Skin of body (tissue), 2 donors: ENCODE results near the gene RTN4IP1.

DNA sequence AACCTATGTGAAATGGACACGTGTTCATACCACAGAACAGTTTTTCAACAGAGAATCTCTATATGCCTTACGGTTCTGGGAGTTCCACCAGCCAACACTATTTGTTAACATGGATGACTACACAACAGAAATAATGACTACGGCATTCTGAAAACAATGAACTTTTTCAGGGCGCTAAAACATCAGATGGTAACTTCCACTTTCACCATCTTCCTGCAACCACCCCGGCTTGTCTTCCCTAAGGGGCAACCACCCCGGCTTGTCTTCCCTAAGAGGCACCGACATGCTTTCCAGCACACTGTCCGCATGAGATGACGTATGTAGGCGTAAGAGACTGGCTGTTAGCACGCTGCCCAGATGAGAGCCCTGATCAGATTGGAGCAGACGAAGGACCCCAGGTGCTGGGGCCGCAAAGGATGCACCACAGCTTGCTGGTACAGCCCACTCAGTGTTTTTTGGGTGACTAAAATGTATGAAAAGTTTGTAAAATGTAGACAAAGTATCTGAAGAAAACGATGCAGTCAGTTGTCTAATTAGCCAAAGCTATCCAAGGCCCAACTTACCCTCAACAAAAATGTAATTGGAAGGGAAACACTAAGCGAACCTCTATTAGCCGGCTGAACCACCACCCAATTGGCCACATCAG is 29.3 kb downstream of the ASCC3 start:
- RAMPAGE, long total RNA: no peak

DNA sequence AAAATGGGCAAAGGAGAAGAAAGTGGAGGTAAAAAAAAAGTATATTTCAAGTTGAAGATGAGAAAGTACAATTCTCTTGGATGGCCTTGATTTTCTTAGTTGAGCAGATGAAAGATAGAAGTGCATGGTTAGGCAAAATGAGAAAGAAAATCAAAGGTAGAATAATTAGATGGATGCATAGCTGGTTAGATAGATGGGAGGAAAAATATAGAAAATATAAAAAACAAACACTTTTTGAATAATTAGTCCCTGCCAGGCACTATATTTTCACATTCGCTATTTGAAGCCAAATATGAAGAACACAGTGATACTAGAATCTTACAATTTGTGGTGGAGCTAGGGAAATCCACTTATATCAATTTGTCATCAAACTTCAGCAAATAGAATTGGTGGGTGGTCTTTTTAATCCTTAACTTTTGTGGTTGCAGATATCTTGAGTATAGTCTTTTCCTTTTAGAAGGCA is 588.3 kb downstream of the GRIK2 start:
- RAMPAGE, long total RNA: no peak

DNA sequence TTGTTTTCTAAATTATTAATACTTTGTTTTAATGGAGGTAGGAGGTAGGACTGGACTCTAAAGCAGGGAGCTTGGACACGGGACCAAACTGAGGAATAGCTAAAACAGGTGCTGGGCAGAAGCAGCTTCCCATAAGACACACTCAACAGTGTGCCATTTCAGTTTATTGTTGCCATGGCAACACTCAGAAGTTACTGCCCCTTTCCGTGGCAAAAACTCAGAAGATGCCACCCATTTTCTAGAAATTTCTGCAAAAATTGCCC is 1405.1 kb downstream of the HACE1 start:
- RAMPAGE, long total RNA: no peak

- RAMPAGE, long total RNA: no peak
These were observed 219.1 kb downstream of the HACE1 start for GRCh38 chr6:104640575-104641155.

DNA sequence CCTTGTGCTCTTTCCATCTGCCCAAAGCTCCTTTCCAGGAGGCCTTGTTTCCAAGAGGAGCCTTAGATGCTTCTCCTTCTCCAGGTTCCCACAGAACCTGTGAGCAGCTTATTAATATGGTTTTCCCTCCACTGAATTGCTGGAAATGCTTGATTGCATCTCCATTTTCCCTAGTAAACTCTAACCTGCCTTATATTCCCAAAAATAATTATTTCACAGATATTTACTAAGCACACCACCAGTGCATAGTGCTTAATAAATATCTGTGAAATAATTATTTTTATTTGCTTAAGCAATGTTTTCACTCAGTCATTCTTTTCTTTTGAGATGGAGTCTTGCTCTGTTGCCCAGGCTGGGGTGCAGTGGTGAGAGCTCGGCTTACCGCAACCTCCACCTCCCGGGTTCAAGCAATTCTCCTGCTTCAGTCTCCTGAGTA is 95.6 kb downstream of the PREP start:
- RAMPAGE, long total RNA: no peak

GRCh38 chr6:105483430-105484027 is 80.6 kb upstream of the PREP start:
- RAMPAGE, long total RNA: no peak

- RAMPAGE, long total RNA: no peak
These were observed 81.8 kb upstream of the PREP start for GRCh38 chr6:105484642-105485034.

GRCh38 chr6:105643910-105644382 is 241.1 kb upstream of the PREP start:
- RAMPAGE, long total RNA: no peak

- RAMPAGE, long total RNA: no peak
These were observed 305.0 kb upstream of the PRDM1 start for GRCh38 chr6:105781172-105781591.

DNA sequence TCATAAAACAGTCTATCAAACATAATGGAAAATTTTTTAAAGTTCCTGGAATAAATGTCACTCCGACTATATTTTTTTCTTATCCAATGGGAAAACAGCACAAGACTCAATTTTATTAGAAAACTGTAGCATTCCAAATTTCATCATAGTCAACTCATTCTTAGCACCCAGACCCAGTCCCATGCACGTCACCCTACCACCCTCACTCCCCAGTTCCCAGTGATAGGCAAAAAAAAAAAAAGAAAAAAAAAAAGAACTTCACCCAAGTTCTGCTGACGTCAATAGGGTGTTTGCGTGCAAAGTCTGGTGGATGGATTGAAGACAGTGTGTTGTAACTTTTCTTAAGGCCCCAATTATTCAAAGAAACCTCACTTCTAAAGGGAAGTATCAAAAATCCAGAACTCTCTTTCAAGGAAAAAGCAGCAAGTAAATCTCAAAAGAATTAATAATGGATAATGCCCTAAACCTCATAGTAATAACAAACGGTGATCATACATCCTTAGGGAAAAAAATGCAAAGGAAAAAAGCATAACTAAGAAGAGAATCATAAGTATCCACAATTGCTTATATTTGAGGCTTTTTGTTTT is 213.8 kb upstream of the PRDM1 start:
- RAMPAGE, long total RNA: no peak

DNA sequence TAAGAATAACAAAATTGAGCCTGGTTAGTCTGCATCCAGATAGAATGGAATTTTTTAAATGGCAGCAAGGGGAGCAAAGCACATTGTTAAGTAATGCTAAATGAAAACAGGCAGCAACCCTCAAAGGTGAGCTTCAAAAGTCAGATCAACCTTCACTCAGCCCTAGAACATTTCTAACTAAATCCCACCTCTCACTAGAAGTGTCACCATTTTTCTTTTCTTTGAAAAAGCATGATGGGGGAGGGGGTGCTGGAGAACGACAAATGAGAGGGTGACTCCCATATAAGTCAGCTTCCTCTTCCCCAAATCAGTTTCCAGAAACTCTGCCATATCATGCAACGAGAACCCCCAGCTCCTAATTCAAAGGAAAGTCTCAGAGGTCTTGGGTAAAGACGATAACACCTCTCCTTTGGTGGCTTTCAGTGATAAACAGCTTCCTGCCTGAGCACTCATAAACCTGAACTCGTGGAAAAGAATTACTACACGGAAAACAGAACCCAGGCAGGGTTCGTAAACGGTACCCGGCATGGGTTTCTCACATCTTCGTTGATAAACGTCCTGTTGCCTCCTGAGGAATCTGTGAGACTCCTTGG is 186.1 kb upstream of the PRDM1 start:
- RAMPAGE, long total RNA: no peak

DNA sequence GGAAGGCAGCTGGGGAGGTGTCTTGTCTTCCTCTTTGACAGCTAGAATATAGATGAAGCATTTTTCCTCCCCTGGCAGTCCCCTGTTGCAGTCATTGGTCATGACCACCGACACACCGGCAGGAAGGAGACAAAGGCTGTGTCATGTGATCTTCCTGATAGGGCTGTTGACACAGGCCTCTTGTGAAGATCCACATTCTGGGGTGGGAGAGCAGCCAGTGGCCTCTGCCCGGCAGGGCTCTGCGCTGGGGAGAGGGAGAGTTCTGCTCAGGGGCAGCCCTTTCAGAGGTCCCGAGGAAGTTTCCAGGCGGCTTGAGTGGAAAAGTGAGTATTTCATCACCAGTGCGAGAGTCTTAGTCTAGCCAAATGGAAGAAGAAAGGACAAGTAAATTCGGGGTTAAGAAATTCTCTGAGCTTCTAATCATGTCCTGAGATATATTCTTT is 39.6 kb upstream of the PRDM1 start:
- RAMPAGE, long total RNA: no peak

DNA sequence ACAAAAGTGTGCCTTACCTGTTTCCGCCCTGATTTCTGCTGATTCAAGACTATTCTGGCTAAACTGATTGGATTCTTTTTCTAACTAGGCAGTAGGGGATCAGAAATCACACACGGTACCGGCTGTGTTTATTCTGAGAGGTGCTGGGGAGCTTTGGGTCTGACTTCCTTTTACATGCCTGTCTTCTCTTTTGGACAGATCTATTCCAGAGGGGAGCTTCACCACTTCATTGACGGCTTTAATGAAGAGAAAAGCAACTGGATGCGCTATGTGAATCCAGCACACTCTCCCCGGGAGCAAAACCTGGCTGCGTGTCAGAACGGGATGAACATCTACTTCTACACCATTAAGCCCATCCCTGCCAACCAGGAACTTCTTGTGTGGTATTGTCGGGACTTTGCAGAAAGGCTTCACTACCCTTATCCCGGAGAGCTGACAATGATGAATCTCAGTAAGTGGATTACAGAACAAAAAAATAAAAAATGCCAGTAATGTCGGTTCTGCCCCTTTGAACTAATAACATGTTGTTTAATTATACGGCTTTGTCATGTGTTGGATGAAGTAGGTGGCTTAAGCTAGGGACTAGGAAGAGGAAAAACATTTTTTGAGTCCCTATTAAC is 13.1 kb downstream of the PRDM1 start:
- RAMPAGE, long total RNA: no peak

DNA sequence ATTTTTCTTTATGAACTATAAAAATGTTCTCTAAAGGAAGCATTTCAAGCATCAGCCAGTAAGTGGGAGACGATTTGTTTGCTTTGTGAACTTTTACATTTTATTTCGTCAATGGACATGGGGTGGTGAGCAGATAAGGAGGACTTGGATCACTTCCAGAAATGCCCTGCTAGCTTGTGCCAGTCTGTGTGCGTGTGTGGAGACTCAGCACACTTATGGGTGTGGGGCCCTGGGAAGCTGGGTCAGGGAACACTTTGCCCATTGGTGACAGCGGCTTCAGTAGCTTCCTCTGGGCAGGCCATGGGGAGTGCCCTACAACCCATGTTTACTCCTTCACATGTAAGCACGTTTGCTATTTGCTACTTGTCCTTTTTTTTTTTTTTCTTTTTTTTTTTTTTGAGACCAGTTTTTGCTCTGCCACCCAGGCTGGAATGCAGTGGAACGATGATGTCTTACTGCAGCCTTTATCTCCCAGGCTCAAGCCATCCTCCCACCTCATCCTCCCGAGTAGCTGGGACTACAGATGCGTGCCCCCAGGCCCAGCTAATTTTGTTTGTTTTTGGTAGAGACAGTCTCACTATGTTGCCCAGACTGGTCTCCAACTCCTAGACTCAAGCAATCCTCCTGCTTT is 24.1 kb downstream of the PRDM1 start:
- RAMPAGE, long total RNA: no peak

- RAMPAGE, long total RNA: no peak
These were observed 87.4 kb downstream of the CRYBG1 start for GRCh38 chr6:106447794-106448531.

DNA sequence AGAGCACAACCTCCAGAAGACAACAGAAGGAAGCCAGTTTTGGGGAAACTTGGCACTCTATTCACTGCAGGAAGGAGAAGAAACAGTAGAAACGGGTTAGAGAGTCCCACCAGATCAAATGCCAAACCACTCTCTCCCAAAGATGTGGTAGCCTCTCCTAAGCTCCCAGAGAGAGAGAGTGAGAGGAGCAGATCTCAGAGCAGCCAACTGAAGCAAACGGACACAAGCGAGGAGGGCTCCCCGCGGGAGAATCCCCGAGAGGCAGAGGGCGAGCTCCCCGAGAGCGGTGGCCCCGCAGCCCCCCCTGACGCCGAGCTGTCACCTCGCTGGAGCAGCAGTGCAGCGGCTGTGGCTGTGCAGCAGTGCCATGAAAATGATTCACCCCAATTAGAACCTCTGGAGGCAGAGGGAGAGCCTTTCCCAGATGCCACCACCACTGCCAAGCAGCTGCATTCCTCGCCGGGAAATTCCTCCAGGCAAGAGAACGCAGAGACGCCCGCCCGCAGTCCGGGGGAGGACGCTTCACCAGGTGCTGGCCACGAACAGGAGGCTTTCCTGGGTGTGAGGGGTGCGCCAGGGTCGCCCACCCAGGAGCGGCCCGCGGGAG is 117.8 kb downstream of the RTN4IP1 start:
- RAMPAGE, long total RNA: no peak

DNA sequence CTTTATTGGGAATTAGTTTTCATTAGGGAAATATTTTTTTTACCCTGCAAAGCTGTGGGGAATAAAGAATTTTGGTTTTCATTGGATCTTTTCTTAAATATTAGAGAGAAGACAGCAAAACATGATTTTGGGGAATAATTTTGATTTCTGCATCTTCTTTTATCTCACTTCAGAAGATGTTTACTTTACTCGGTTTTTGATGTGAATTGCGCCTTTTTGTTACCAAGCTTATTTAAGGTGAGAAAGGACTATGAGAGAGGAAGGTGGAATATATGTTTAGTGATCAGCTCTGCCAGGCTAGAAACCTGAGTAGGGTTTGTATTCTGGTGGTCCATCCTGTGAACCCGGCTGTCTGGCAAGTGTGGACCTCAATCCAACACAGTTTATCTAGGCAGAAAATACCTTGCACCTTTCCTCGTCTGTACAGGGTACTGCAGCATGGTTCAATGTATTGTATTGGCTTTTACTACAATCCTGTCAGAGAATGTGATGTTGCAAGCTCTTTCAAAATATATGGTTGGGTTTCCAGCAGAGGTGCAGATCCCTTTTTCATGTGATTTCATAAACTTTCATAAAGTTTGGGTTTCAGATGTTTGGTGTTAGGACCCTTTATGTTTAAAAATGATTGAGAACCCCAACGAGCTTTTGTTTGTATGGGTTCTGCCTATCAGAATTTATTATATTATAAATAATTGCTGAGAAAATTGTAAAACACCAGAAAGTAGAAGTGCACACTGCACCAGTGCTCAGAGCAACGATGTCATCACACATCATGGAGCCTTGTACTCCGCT is 106.8 kb downstream of the RTN4IP1 start:
- RAMPAGE, long total RNA: no peak

DNA sequence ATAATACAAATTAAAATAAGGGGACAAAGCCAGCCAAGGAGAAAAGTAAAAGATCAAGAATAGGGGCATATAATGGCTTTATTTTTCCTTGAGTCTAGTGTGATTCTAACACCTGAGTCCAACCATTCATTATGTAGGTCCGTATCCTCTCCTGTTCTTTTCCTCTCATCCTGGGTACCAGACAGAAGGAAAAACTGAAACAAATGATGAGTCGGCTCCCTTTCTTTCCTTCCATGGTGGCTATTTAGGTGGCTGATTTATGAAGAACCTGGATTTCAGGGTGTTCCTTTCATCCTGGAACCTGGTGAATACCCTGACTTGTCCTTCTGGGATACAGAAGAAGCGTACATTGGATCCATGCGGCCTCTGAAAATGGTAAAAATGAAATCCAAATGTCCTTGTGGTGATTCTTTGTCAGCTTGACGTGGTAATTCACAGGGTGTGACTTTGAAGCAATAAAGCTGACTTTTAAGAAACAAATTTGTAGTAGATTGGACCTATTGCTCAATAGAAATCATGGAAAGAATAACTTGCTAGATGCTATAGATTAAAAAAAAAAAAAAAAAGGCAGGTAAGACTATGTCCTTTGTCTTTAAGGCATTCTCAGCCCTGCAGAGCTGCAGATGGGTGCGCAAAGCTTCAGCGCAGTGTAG is 90.0 kb downstream of the RTN4IP1 start:
- RAMPAGE, long total RNA: no peak

DNA sequence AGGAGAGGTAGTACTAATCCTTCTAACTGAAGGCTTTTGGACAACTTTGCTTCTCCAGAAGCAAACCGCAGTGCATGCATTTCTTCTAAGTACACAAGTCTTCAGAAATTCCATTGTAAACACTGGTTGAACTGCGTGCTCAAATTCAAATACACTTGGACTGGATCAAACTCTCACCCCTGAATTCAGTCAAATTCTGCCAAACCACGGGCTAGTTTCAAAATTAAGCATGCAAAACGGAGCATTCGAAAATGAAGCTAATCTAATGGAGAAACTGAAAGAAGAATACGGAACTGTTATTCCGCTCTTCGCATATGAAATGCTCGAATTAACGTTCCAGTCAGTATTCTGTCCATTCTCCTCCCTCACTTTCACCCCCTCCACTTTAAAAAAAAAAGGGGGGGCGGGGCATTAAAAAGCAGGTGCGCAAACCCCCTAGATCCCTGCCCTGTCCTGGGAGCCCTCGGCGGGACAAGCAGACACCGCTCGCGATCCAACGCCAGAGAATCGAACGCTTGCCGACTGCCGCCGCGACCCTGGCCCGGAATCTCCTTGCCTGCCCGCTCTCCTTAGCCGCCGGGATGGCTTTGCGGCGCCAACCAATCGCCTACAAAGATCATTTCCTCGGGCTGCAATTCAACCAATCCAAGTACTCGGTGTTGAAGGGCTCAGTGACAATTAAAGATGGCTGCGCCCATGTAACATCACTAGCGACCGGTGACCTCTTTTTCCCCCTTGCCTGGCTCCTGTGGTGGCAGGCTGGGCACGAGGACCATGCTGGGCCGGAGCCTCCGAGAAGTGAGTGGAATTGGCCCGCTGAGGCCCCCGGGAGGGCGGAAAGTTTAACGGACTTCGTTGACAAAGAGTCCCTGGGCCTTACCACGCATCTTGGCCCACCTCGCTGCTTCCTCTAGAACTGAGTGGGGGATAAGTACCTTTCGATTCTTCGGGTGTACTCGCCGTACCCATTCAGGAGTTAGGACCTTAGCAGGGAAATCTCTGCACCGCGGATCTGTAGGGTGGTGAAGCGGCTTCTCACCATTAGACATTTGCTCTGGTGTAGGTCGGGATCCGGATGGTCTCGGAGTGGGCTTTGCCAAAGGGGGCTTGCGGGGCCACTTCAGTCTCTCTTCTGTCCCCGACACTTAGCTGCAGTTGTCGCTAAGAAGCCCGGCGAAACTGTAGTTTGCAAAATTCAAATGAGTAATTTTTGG is at the start of gene RTN4IP1:
Gene RTN4IP1 (minus strand): TSS at position 591 of the 1,214 bp plus-strand sequence.
- RAMPAGE, long total RNA: no peak

DNA sequence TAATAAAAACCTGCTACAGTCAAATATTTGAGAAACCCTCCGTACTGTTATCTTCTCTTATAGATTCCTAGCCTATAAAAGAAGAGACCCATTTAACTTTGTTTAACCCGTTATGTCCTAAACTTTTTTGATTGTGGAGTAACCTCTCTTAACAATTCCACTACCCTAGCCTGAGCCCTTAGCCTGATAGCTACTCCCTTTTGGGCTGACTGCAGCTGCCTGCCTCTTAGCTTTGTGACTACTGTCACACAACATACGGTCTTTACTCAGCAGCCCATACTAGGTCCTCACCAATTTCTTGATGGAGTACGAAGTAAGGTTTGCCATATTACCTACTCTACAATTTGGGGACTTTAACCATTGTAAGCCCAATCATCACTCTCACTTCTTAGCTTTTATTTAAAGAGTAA is 72.7 kb downstream of the QRSL1 start:
- RAMPAGE, long total RNA: no peak